ENCODE results near the gene KCTD7.

GRCh38 chr7:64044465-64044680 lies 861 bp upstream of the ZNF727 start:
- PRO-cap, result unidirectional peak, minus-strand start at chr7:64044524

DNA sequence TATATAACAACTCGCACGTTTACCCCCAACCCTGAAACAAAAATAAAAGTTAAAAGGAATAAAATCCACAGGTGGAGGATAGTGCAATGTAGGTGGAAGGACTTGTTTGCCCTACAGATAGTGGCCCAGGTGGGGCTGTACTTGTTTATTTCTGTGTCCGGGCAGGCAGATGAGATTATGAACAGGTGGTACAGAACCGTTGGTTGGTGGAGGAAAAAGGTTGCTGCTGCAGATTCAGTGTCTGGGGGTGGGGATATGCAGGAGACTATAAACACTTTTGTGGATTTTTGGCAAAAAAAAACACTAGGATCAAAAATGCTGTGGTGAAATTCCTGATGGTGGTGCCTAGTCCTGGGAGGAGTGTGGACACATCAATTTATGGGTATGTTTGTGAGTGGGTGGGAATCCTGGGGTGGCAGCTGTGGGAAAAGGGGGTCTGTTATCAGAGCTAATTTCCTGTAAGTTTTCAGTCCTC lies 4.9 kb downstream of the ZNF680 start:
- PRO-cap, result no peak

- PRO-cap, result no peak
Observed at GRCh38 chr7:64613578-64614075, 50.8 kb upstream of the ZNF680 start.

GRCh38 chr7:64685372-64686159 lies 19.6 kb downstream of the ZNF107 start:
- PRO-cap, result no peak

DNA sequence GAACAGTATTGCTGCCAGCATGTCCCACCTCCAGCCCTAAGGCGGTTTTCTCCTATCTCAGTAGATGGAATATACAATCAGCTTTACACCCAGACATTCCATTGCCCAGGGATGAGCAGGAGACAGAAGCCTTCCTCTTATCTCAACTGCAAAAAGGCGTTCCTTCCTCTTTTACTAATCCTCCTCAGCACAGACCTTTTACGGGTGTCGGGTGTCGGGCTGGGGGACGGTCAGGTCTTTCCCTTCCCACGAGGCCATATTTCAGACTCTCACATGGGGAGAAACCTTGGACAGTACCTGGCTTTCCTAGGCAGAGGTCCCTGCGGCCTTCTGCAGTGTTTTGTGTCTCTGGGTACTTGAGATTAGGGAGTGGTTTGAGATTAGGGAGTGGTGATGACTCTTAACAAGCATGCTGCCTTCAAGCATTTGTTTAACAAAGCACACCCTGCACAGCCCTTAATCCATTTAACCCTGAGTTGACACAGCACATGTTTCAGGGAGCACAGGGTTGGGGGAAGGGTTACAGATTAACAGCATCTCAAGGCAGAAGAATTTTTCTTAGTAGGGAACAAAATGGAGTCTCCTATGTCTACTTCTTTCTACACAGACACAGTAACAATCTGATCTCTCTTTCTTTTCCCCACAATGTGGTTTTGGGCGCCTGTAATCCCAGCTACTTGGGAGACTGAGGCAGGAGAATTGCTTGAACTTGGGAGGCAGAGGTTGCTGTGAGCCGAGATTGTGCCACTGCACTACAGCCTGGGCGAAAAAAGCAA lies 113.0 kb upstream of the ZNF92 start:
- PRO-cap, result no peak

- PRO-cap, result no peak
Observed at GRCh38 chr7:65723383-65723921, 149.4 kb upstream of the VKORC1L1 start.

GRCh38 chr7:65975840-65976600 lies 6.0 kb downstream of the GUSB start:
- PRO-cap, result no peak

DNA sequence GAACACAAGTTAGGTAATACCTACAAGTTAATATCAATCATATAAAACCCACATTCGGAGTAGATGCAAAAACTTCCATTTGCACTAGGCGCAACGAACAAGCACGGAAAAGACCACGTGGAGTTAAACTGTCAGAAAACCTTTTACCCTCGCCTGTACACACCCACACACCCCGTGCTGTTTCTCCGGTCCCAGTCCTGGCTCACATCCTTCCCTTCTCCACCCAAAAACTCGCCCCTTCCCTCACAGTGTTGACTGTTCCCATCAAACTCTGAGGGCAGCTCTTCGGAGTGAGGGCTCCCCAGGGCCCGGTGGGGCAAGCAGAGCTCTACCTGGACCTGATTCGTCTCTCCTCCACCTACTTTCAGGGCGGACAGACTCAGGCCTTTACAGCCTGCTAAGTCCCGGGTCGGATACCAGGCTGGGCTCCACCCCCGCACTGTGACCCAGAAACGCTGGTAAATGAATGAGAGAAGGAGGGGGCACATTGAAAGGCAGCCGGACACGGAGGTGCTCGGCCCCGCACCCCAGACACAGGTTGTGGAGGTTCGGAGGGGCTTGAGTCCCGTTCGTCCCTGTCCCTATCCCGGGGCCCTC lies 31.9 kb upstream of the ASL start:
- PRO-cap, result no peak

DNA sequence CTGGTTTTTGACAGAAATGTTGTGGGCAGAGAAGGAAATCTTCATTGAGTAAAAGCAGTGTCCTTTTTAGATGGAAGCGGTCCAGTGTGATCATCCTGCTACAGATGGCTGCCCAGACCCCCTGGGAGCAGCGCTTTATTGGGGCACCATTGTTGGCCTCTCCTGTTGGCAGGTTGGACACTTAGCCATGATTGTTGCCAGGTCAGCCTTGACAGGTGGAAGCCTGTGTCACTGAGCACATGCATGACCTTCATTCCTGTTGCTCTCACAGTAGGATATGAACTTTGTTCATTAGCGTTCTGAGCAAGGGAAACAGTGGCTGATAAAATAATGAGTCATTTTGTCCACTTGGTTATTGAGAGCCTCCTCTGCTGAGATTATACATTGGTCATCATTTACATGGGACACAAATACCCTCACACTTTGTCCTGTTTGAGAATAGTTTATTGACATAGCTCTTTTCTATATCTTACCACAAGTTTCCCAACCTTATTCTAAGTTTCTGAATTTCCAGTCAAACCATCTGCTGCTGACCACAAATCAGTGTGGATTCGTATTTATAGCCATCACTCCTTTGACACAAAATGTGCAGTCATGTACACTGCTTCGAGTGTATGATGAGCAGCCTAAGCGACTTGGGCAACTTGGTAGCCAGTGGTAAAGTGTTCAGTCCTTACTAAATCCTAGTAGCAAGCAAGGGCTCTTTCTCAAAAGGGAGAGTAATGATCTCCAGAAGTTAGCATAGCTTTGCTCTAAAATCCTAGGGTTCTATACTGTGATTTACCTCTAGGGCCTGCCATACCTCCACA lies 102.6 kb downstream of the TPST1 start:
- PRO-cap, result no peak

DNA sequence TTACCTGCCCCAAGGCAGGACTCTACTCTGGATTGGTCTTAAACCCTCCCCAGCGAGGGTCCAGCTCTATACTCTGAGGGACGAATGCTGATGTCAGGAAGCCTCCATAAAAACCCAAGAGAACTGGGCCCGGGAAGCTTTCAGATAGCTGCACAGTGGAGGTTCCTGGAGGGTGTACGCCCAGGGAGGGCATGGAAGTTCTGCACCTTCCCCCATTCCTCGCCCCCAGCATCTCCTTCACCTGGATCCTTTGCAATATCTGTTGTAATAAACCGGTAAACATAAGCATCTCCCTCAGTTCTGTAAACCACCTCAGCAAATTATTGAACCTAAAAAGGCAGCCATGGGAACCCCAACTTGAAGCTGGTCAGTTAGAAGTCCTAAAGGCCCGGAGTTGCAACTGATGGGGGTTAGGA lies 47.4 kb upstream of the KCTD7 start:
- PRO-cap, result no peak

GRCh38 chr7:66619082-66619500 lies 9.6 kb upstream of the KCTD7 start:
- PRO-cap, result no peak

- PRO-cap, result bidirectional peak, plus-strand start at chr7:66628885, minus-strand start at chr7:66628678; bidirectional peak, plus-strand start at chr7:66629091, minus-strand start at chr7:66628974; unidirectional peak, minus-strand start at chr7:66629292
Observed at GRCh38 chr7:66628587-66629425, at the start of gene KCTD7. TSS of gene KCTD7 (plus strand) at chr7:66628881.

DNA sequence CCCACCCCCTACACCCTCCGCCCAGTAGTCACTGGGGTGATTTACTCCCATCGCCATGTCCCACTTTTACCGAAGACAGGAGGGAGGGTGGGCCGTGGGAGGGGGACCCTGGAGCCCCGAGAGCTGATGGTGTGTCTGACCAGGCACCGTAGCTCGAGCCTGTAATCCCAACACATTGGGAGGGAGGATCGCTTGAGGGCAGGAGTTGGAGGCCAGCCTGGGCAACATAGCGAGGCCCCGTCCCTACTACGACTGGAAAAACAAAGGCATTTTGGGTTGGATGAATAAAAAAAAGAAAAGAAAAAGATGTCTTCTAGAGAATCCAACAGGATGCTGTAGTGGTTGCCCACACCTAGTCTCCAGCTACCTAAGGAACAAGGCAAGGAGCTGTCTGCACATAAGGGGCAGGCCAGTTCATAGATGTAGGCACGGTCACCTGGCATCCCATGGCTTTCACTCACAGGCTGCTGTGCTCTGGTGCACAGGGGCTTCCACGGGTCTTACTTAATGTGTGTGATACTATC lies 807 bp downstream of the KCTD7 start:
- PRO-cap, result no peak

DNA sequence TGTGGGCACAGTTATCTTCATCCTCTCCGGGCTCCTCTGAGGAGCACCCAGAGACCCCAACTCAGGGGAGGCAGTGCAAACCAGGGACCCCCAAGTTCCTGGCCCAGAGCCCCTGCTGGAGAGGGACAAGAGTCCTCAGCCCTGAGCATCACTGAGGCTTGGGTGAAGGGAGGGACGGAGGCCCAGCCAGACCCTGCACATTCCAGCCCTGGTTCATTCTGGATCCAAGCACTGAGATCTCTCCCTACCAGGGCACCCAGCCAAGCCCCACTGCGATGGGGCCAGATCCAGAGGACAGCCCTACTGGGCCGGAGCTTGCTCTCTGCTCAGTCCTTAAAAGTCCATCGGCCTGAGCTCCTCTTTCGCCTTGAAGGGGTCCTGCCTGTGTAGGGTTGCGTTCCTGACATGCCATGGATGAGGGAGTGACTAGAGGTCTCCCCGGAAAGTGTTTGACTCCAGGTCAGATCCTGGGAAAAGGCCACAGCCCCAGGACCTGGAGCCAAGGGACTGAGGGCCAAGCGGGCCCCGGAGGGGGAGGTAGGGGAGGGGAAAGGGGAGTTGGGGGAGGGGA lies 40.5 kb upstream of the RABGEF1 start:
- PRO-cap, result no peak

DNA sequence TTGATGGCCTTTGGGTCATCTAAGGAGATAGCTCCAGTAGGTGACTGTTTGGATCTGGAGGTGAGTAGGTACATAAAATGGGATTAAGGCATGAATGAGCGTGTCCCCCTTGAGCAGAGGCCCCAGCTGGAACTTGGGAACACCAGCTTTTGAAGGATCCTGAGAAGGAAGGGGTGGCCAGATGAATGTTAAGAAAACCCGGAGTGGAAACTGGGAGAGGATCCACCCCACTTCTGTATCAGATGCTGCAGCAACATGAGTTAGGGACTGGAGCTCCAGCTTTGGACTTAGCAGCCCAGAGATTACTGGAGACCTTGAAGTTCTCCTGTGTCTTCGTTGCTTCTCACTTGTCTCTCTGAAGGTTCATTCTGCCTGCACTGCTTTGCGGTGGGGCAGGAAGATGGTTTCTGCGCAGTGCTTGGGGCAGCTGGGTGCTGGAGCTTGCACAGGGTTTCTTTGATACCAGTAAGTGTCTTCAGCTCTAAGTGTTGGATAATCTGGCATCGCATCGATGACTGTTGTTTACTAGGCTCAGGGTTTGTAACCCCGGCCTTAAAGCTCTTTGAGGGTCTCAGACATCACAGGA lies 9.3 kb downstream of the TMEM248 start:
- PRO-cap, result no peak

- PRO-cap, result no peak
Observed at GRCh38 chr7:66993830-66994029, 1.7 kb downstream of the SBDS start.

GRCh38 chr7:67129000-67129688 lies 132.5 kb downstream of the TYW1 start:
- PRO-cap, result no peak

GRCh38 chr7:67753949-67754321 lies 477.2 kb downstream of the SPDYE21 start:
- PRO-cap, result no peak

- PRO-cap, result no peak
Observed at GRCh38 chr7:67937472-67938139, 660.9 kb downstream of the SPDYE21 start.

DNA sequence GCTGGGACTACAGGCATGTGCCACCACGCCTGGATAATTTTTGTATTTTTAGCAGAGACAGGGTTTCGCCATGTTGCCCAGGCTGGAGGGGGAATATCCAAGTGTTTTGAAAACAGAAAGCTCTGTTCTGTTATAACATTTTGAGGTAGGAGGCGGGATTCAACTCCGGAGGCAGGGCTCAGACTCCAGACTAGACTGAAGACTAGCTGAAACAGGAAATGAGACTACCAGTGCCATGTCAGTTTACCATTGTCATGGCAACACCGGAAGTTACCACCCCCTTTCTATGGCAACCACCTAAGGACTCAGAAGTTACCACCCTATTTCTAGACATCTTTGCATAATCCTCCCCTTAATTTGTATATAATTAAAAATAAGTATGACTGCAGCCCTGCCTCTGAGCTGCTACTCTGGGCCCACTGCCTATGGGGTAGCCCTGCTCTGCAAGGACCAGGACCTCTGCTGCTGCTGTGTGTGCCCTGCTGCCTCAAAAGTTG lies 1069.0 kb upstream of the AUTS2 start:
- PRO-cap, result no peak

All from duodenum (tissue), 1 donor.